HT1080 (cell line): ENCODE results near the genes RSBN1, DENND2C, AMPD1, NRAS and TSPAN2.

GRCh38 chr1:113255330-113256197, 134.8 kb upstream of the MAGI3 start:
RAMPAGE:
- cytosol, long total RNA = no peak
- long total RNA = no peak
- nucleus, long total RNA = no peak

DNA sequence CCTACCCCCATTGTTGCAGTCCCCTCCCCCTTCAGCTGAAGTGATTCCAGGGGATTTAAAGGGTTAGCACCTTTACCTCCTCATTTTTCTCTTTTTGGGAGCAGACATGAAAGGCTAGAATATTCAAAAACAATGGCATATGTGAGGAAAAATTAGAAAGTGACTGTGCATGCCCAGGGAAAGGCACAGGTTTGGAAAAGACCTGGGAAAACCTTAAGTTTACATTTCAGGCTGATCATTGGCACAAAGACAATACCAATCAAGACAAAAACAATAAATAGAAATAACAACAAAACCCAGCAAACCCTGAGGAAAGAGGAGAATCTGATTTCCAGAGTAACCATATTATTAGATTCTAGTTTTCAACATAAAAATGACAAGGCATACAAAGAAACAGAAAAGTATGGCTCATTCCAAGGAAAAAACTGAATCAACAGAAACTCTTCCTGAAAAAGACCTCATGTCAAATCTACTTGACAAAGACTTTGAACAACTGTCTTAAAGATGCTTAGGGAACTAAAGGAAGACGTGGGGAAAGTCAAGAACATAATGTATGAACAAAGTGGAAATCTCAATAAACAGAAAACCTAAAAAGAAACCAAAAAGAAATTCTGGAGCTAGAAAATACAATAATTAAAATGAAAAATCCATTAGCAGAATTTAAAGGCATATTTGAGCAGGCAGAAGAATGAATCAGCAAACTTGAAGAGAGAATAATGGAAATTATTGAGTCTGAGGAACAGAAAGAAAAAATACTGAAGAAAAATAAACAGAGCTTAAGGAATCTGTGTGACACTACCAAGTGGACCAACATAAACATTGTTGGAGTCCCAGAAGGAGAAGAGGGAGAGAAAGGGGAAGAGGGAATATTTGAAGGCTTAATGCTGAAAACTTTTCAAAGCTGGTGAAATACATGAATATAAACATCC, 54.3 kb downstream of the MAGI3 start:
RAMPAGE:
- cytosol, long total RNA = no peak
- long total RNA = no peak
- nucleus, long total RNA = no peak

DNA sequence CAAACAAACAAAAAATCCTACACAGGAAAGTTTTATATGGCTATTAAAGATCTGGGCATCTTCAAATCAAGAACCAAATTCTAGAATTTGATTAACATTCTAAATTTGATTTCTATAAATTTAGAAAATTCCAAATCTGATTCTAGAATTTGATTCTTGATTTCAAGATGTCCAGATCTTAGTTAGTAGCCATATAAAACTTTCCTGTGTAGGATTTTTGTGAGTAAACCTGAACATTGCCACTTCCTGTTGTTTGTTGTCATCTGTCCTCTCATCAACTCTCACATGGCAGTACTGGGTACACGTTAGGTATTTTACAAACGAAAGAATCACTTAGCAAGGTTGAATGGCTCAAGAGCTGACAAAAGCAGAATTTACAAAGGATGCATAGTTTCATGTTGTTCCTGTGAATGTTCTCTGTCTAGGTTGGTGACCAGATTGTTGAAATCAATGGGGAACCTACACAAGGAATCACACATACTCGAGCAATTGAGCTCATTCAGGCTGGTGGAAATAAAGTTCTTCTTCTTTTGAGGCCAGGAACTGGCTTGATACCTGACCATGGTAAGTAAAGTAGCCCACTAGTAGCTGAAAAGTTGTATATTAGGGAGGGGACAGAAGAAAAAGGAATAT, 78.4 kb downstream of the PHTF1 start:
RAMPAGE:
- cytosol, long total RNA = no peak
- long total RNA = no peak
- nucleus, long total RNA = no peak

DNA sequence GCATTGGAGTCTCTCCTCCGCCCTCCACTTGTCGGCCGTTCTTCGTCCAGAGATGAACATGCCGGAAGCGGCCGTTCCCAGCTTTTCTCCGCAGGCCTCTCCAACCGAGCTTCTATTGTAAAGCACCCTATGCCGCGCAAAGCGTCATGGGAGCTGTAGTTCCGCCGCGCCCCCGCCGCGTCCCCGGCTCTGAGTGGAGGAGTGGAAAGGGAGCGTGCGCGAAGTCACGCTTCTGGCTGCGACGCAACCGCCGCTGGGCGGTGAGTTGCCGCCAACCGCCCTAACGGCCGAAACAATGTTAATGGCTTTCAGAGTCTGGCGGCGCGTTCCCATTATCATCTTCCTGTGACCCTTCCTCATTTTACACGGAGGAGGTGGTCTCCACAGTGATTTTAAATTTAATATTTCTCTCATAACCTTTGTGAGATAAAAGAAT, at the start of gene RSBN1:
Gene RSBN1, minus strand, starts transcription at position 124 of the 436 bp plus-strand sequence.
RAMPAGE:
- cytosol, long total RNA = no peak
- long total RNA = no peak
- nucleus, long total RNA = no peak

RAMPAGE:
- cytosol, long total RNA = no peak
- long total RNA = no peak
- nucleus, long total RNA = no peak
These were observed 4.6 kb downstream of the AP4B1 start for GRCh38 chr1:113899925-113900553.

DNA sequence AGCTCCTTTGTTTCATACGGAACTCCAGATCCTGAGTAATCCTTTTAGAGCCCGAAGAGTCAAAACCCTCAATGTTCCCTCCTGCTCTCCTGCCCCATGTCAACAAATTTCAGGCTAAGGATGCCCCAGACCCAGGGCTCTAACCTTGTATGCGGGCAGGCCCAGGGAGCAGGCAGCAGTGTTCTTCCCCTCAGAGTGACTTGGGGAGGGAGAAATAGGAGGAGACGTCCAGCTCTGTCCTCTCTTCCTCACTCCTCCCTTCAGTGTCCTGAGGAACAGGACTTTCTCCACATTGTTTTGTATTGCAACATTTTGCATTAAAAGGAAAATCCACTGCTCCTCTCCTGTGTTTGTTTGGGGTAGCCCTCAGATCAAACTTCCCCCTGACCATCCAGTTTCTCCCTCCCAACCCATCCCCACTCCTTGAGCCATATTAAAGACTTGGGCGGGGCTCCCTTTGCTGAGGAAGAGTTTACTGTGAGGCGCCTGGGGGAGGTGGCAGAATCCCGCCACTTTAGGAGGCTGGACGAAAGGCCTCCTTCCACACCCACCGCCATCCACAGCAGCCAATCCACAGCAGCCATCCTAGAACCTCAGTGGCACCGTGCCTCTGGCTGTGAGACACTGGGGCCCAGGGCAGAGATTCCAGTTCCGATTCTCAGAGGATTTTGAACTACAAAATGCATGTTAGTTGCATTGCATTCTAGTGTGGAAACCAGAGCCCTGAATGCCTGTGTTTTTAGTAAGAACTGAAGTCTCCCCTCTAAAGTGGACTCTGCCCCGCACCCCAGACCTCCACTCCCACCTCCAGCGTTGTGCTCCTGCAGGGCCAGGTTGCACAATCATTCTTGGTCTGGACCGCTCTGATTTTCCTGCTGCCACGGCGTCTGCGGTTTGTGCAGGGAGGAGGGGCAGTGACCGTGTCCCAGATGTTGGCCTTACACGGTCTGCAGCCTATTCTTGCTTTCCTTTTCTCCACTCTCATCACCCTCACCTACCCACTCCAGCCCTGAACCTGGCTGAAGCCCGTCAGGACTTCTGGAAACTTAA, 3.0 kb downstream of the OLFML3 start:
RAMPAGE:
- cytosol, long total RNA = no peak
- long total RNA = no peak
- nucleus, long total RNA = no peak

DNA sequence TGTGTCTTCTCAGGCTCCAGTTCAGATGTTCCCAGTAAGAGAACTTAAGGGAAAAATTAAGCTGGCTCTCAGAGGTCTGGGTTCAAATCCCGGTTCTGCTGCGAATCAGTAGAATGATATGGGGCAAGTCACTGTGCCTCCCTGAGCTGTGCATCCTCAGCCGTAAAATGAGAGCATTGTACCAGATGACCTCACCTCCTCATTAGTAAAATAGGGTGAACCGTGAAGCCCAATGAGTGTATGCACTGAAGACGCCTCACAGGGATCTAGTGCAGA, 36.1 kb downstream of the SYT6 start:
RAMPAGE:
- cytosol, long total RNA = no peak
- long total RNA = no peak
- nucleus, long total RNA = no peak

DNA sequence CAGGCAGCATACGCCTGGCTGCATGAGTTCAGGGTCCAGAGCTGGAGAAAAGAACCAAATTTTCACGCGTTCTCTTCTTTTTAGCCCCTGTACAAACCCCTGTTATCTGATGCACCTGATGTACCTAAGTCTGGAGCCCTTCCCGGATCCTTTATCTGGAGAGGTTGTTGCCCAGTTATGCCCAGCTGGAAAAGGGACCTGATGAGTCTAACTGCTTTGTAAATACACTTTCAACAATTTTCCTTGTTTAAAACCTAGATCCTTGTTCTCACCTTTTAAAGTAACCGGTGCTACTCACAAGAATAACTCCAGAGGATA, 28.1 kb upstream of the TRIM33 start:
RAMPAGE:
- cytosol, long total RNA = no peak
- long total RNA = no peak
- nucleus, long total RNA = no peak

GRCh38 chr1:114587301-114588052, 6.1 kb upstream of the BCAS2 start:
RAMPAGE:
- cytosol, long total RNA = no peak
- long total RNA = no peak
- nucleus, long total RNA = no peak

DNA sequence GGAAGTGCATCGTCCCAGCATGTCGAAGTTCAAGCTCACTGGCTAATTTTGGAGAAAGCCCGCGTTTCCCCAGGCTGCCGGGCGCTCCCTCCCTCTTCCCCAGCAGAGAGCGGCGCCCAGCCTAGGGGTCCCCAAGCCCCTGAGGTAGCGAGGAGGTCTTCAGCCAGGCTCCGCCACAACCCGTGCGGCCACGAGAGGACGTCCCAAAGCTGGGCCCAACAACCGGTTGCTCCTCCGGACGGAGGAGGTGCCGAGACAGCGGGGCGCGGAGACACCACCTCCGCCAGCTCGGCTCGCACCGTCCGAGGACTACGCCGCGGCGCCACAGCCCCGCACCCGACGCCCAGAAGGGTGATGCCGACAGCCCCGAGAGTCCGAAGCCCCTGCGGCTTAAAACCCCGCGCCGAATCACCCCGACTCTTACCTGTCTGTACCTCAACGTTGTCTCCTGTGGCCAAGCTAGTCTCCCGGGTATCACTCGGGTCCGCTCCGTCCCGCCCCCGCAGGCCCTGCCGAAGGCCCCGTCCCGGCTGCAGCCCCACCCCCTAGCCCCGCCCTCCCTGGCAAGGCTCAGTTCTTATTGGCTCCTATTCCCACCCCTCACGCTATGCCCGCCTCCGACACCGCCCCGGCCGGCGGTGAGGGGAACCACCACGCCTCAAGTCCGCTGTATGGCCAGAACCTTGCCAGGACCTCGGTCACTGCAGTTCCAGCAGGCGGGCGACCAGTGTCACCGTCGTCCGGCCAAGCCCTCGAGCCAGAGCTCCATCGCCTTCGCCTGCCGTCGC, at the start of gene DENND2C:
Gene DENND2C, minus strand, starts transcription at position 491 of the 788 bp plus-strand sequence.
RAMPAGE:
- cytosol, long total RNA = no peak
- long total RNA = no peak
- nucleus, long total RNA = no peak

GRCh38 chr1:114695055-114695930, at the start of gene AMPD1:
TSS of gene AMPD1 (minus strand) at chr1:114695546.
RAMPAGE:
- cytosol, long total RNA = no peak
- long total RNA = no peak
- nucleus, long total RNA = no peak

RAMPAGE:
- cytosol, long total RNA = no peak
- long total RNA = no peak
- nucleus, long total RNA = no peak
These were observed 8.0 kb upstream of the AMPD1 start for GRCh38 chr1:114703105-114703939.

GRCh38 chr1:114716208-114716999, at the start of gene NRAS:
TSS of gene NRAS (minus strand) at chr1:114716771.
RAMPAGE:
- cytosol, long total RNA = start-site peak on the minus strand at chr1:114716735-114716754, 202 and 165 reads in 2 replicates
- long total RNA = start-site peak on the minus strand at chr1:114716739-114716749, 116 reads
- nucleus, long total RNA = no peak

GRCh38 chr1:114726072-114726769, 9.7 kb upstream of the NRAS start:
RAMPAGE:
- cytosol, long total RNA = no peak
- long total RNA = no peak
- nucleus, long total RNA = no peak

DNA sequence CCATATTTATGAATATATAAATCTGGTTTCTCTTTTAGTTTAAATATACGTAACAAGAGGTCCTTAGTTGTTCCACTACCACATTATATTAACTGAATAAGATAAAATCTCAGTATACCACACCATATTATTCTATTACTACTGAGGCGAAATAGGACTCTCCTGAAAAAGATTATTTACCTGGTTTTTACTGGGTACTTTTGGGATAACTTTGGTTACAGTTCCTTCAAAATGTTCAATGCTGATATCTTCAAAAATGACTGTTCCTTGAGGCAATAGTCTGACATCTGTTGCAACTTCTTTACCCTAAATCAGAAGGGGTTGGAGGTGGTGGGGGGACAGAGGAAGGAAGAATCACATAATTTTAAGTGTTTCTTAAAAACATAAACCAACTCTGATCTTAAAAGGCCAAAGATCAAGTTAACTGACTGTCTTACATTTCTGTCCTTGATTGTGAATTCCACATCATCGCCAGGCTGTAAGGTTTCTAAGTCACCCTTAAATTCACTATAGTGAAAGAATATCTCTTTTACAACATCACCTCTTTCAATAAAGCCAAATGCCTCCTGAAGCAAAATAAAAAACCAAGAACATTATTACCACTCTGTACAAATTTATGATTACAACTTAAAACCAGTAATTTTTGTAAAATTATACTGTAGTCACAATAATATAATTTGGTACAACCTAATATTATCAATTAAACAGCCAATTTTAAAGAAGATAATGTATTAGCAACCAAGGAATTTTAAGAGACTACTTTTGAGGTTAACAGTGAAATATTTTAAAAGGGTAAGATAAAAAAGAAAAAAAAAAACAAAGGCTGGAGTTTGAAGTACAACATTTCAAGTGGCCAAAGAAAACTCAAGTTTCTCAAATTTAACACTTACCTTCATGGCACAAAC, 17.2 kb upstream of the NRAS start:
RAMPAGE:
- cytosol, long total RNA = no peak
- long total RNA = no peak
- nucleus, long total RNA = no peak

RAMPAGE:
- cytosol, long total RNA = no peak
- long total RNA = no peak
- nucleus, long total RNA = no peak
These were observed 1.9 kb downstream of the CSDE1 start for GRCh38 chr1:114755737-114756356.

DNA sequence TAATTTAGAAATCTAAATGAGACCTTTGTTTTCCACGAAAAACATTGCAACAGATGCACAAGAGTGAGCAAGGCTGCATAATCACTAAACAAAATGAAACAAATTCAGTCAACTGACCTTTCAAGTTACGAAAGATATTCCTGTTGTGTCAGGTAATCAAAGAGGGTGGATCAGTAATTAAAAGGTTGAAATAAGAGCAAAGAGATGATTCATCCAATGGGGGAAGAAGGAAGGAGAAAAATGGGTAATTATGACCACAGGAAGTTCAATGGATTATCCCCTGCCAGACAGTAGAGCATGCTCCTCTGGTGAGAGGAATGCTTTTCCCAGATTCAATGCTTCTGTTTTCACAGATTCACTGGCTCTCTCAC, 660 bp upstream of the CSDE1 start:
RAMPAGE:
- cytosol, long total RNA = no peak
- long total RNA = no peak
- nucleus, long total RNA = no peak

DNA sequence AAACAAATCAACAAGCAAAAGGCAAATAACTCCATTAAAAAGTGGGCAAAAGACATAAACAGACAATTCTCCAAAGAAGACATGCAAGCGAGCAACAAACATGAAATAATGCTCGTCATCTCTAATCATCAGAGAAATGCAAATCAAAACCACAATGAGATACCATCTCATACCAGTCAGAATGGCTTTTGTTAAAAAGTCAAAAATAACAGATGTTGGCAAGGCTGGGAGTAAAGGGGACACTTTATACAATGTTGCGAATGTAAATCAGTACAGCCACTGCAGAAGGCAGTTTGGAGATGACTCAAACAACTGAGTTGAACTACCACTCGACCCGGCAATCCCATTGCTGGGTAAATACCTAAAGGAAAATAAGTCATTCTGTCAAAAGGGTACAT, 26.1 kb downstream of the TSPAN2 start:
RAMPAGE:
- cytosol, long total RNA = no peak
- long total RNA = no peak
- nucleus, long total RNA = no peak

DNA sequence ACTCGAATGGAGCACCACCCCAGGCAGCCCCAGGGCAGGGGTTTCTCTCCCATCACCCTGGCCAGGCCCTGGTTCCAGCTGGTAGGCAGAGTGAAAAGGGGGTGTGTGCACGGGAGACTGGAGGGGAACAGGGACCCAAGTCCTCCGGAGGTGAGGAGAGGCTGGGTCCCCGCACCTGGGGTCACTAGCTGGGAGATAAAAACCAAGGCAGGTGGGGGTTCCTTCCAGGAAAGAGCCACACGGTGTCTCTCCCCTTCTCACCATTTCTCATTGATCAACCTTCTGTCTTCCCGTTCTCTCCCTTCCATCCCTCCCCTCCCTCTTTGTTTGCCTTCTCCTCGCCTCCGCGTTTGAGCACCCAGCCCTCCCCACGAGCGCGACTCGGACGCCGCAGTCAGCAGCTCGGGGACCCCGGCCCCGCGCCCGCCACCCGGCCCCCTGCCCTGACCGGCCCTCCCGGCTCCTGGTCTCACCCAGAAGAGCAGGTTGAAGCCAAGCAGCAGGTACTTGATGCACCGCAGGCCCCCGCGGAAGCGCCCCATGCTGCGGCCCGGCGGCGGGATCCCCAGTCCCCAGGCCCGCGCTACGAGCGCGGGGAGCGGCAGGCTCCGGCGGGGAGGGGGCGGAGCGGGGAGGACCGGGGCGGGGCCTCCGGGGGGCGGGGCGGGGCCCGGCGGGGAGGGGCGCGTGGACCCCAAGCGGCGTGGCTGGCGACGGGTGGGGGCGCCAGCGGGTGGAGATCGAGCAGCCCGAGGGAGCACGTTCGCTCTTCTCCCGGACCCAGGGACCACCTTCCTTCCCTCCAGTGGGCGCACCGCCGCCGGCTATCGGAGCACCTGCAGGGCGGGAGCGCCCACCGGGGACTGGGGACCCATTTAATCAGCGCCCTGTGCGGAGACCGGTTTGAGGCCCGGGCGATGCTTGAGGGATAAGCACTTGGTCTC, at the start of gene TSPAN2:
Gene TSPAN2, minus strand, starts transcription at position 613 of the 944 bp plus-strand sequence.
RAMPAGE:
- cytosol, long total RNA = no peak
- long total RNA = start-site peak on the minus strand centred at position 597 of the sequence, 34 bp wide, 8 reads
- nucleus, long total RNA = no peak

DNA sequence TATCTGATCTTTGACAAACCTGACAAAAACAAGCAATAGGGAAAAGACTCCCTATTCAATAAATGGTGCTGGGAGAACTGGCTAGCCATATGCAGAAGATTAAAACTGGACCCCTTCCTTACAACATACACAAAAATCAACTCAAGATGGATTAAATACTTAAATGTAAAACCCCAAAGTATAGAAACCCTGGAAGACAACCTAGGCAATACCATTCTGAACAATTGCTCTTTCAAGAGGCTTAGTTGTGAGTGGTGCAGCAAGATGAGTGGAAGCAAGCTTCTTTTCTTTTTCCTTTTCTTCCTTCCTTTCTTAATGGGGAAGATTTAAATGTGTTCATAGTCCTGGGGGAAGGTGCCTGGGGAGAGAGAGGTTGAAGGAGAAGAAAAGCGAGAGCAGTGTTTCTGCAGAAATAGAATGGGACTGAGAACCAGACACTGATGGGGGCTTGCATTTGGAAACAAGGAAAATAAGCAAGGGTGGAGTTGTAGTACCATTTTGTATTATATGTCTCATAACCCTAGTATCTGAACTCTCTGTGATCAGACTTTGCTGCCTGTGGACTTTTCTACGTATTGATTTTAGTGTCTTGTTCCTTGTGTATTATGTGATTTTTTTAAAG, 8.9 kb upstream of the TSPAN2 start:
RAMPAGE:
- cytosol, long total RNA = no peak
- long total RNA = no peak
- nucleus, long total RNA = no peak